SEM (cell line): ENCODE results near the gene RFC1.

GRCh38 chr4:38676079-38676702 lies 12.2 kb downstream of the KLF3 start:
- PRO-cap: no peak

DNA sequence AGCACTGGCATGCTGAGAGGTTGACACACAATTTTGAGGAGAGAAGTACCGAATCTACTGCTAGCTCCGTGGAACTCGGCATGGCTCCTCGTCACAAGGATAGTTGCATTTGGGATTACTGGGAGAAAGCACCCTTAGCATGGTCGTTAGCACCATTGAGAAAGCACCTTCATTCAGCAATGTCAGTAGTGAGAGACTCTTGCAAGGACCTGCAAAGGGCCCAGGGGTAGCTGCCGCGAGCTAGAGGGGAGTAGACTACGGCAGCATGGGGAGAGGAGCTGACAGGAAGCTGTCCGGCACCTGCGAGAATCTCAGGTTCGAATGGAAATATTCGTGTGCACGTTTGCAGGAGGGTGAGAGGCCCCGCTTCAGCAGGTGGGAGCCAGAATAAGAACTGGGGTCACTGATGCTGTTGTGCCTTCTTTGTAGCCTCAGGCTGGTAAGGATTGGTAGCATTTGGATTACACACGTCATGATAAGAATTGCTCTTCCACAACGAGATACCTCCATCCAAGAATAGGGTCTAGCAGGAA lies 20.2 kb downstream of the TLR10 start:
- PRO-cap: no peak

- PRO-cap: no peak
These were observed 1.9 kb downstream of the FAM114A1 start for GRCh38 chr4:38869522-38869918.

- PRO-cap: no peak
These were observed 66.5 kb downstream of the TMEM156 start for GRCh38 chr4:38965683-38966193.

- PRO-cap: no peak
These were observed 65.0 kb downstream of the TMEM156 start for GRCh38 chr4:38967043-38967817.

GRCh38 chr4:39181703-39181871 lies 742 bp upstream of the WDR19 start:
- PRO-cap: no peak

DNA sequence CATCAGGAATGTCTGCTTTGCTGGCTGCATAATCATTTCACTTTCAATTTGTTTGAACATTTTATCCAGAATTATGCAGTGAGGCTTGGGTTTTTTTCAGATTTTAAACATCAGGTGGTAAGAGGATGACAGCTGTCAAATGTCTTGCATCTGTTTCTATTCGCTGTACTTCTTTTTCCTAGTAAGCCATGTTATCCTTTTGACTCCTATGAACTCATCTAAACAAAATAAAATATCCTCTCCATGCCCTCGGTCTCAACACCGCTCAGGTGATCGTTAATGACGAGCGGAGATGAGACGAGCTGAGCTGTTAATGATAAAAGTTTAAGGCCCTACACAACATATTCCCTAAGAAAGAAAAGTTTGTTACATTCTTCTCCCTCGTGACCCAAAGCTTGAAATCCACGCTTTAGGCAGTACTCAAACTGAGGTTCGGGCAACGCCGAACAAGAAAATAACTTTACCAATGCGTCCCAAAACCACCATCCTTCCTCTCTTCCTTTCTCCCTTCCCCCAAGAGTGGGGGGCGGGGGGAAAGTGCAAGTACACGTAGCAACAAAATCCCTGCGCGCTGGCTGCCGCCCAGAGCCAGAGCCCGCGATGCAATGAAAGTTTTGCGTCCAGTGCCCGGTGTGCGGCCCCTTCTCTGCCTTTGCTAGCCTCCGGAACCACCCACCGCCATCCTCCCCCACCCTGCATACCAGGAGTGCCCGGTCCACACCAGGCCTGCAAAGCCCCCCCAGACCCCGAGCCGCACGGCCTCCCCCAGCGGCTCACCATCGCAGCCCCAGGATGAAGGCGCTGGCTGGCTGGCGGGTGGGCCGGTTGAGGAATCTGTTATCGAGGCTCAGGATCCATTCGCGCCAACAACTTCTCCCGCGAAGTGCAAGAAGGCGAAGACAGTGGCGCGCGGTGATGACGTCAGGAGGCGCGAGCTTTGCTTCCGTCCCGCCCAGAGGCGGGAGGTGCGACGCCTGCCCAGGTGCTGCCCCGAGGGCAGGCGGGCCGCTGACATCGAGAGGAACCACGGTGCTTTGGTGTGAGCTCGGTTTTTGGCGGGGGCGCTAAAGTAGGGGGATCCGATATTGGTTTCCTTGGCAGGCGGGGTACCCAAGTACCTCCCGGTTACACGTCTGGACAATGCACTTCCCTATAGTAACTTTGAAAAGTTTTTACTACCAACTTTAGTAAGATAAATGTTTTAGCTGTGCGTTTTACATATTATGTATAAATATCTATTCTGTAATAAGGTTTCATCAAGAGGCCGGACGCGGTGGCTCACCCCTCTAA lies at the start of gene RFC1:
Gene RFC1 (minus strand): TSS at position 901 of the 1,290 bp plus-strand sequence.
- PRO-cap: bidirectional peak, plus-strand start at position 1,003 of the sequence, minus-strand start at position 901 of the sequence

- PRO-cap: no peak
These were observed 6.6 kb downstream of the KLB start for GRCh38 chr4:39413279-39413684.

- PRO-cap: no peak
These were observed 7.3 kb downstream of the RPL9 start for GRCh38 chr4:39451286-39452015.

DNA sequence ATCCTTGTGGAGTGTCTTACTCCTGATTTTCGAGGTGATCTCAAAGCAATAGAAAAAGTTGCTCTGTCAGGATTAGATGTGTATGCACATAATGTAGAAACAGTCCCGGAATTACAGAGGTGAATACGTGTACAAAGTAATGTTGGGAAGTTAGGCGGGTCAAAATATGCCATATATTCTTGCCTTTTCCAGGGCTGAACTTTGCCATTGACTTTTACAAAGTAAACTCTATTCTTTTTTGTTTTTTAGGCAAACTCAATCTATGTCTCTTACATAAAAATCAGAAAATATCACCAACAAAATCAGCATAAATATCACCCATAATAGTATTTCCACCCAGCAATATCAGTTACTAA lies 8.7 kb downstream of the LIAS start:
- PRO-cap: no peak

GRCh38 chr4:39637881-39637997 lies 926 bp downstream of the SMIM14 start:
- PRO-cap: no peak

DNA sequence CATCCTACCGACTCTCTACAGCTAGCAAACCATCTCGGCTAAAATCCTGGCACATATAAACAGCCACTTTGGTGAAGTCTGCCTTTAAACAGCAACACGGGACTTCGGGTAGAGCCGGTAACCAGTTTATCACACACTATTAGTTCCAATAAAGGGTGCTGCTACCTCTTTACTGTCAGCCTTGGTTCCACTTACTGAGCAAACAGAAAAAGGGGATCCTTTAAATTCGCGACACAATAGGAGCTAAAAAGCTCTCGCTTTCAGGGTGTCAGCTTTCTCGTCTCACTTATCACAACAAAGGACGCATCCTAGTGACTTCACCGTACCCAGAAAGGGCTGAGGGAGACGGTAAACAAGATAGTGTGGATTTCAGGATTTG lies 678 bp downstream of the SMIM14 start:
- PRO-cap: bidirectional peak, plus-strand start at position 83 of the sequence, minus-strand start at position 57 of the sequence

DNA sequence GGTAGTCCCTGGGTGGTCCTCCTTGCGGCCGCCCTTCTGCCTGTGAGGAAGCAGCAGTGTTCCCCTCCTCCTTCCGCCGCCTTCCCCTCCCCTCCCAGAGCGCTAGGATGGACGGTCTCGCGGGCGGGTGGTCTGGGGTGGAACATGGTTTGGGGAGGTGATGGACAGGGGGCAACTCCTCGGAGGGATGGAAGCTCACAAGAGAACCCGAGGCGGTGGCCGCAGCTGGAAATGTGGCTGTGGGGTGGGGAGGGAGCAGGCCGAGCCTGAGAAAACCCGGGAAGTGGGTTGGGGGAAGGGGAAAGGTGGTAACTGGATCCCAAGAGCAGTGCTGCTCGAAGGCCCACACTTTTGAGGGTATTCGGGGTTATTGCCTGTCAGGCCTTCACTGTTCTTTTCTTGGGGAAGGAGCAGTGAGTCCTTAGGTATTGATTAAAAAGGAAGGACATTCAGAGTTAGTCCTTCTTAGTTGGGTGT lies 571 bp downstream of the UBE2K start:
- PRO-cap: no peak

DNA sequence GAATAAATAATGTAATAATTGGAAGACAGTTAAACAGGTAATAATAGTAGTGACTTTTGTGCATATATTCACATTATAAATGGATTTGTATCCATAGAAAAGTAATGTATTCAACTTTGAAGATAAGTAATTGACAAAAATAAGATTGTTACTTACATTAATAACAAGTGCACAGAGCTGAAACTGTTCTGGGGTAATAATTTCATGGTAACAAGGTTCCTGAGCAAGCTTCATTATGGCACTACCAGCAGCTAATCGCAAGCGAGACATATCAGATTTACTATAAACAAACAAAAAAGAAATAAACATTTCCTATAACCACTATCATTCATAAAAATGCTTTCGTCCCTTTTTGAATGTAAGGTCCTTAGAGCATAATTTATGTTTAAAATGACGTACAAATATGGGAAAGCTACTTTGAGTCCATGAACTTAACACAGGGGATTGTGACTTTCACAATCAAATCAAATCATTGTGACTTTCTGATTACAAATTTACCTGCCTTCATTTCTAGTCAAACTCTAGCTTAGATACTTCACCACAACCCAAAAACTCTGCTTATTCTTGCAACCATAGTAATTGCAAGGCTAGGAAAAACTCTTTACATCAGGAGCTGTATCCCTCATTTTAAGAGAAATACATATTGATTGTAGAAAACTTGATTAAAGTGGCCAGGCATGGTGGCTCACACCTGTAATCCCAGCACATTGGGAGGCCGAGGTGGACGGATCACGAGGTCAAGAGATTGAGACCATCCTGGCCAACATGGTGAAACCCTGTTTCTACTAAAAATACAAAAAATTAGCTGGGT lies 114.3 kb downstream of the PDS5A start:
- PRO-cap: no peak

DNA sequence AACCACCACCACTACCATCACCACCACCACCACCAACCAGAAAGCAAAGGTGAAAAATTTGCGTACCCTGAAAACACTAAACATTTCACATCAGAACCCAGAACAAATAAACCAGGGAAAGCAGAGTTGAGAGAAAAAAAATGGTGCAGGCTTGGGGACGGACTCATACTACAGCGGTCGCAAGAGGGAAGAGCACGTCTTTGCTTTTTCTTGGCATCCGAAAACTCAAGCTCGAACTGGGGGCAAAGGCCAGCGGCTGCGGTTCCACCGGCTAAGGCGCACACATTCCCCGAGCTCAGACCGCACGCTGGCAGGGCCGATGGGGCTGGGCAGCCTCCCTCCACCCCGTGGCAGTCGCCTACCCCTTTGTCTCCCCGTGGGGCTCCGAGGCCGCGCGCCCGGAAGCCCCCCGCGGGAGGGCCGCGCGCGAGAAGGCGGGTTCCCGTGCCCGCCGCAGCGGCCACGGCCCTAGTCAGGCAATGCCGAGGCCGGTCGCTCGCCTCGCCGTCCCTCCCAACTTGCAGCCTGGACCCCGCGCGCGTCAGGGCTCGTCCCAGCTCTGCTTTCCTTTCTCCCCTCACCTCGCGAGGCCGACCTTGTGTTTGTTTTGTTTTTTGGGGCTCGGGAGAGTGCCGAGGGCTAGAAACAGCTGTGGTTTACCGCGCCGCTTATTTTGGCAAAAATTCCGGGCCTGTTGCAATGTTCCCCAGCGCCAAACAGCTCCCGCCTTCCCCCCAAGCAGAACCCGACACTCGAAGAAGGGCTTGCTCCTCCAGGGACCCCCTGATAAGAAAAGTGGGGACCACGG lies 739 bp upstream of the N4BP2 start:
- PRO-cap: bidirectional peak, plus-strand start at position 166 of the sequence, minus-strand start at position 331 of the sequence; bidirectional peak, plus-strand start at position 479 of the sequence, minus-strand start at position 582 of the sequence

- PRO-cap: no peak
These were observed 68.0 kb downstream of the N4BP2 start for GRCh38 chr4:40124666-40125064.

DNA sequence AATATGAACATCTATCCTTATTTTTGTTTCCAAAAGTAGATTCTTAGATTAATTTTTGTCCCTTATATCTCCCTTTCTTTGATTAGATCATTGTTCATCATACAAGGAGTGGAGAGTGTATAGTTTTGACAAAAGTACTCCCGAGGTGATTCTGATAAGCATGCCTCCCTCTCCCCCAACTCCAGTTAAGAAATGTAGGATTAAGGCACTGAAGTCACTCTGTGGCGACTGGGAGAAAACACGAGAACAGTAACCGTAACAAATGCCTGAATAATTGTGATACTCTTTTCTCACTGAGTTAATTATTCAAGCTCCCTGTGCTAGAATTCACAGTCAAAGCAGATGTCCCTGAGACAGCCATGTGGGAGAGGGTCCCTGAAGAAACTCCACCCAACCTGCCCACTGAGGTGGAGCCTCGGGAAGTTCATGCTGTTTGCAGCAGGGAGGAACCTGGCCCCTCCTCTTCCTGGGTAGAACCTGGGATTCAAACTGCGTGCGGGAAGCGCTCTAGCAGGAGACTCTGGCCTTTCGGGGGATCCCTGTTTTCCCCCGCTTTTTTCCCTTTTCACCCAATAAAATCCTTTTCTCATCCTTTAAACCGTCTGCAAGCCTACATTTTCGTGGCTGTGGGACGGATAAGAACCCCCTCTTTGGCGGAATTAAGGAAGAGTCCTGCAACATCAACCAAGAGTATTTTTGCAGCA lies 20.3 kb upstream of the RHOH start:
- PRO-cap: no peak

DNA sequence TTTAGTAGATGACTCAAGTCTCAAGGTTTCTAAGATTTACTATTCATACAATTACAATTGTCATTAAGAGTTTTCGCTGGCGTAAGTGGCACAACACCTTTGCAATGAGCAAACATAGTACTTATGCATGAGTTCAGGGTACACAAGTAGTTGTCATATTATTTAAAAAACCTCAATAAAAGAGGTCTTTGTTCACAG lies 4.5 kb upstream of the RHOH start:
- PRO-cap: no peak

- PRO-cap: no peak
These were observed 3.3 kb upstream of the RHOH start for GRCh38 chr4:40193560-40193836.

DNA sequence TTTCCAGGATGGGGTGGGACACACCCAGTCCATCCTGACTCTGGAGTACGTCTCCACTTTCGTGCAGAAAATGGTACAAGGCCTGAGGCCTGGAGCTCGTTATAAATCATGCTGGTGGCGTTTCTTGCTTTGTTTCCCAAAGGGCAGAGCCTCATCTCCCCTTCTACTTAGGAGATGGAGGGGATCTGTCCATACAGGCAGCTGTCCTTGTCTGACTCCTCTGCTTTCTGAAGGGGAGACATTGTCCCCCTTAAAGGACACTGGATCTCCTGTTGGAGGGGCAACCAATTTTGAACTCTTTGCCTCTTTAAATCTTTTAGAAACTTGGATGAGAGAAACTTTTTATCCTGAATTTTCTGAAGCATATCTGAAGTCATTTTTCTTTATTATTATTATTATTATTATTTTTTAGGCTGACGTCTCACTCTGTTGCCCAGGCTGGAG lies 3.0 kb upstream of the RHOH start:
- PRO-cap: no peak